Esophagus muscularis mucosa (tissue), 4 donors: ENCODE measurements around a stretch of chr2.

- PRO-cap, result bidirectional peak, plus-strand start at chr2:235263831, minus-strand start at chr2:235263731
- RAMPAGE, long total RNA, 4 experiments, result no peak in any of the 4 experiments
Measured at GRCh38 chr2:235263396-235264160, 230.3 kb upstream of the AGAP1 start.

DNA sequence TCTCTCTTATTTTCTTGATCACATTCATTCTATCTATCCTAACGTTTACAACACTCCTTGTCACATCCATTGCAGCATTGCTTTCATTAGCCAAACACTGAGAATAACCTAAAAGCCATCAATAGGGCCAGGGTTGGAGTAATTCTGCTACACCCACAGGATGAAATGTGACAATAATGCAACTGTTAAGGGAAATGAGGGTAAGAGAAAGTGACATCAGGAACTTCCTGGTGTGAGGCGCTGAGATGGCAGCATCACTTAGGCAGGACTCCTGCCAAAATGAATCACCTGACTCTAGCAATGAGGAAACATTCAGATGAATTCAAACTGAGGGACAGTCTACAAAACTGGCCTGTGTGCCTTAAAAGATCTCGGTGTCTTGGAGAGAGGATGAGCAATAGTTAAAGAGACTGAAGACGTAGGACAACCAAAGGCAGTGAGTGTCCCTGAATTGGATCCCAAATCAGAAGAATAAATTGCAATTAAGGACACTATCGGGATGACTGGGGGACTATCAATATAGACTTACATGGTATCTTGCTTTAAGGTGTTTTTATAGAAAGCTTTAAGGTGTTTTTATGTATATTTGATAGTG, 115.5 kb upstream of the AGAP1 start:
- PRO-cap, result no peak
- RAMPAGE, long total RNA, 4 experiments, result no peak in any of the 4 experiments

GRCh38 chr2:235432588-235433579, 61.0 kb upstream of the AGAP1 start:
- PRO-cap, result unidirectional peak, plus-strand start at chr2:235433487
- RAMPAGE, long total RNA, 4 experiments, result no peak in any of the 4 experiments

DNA sequence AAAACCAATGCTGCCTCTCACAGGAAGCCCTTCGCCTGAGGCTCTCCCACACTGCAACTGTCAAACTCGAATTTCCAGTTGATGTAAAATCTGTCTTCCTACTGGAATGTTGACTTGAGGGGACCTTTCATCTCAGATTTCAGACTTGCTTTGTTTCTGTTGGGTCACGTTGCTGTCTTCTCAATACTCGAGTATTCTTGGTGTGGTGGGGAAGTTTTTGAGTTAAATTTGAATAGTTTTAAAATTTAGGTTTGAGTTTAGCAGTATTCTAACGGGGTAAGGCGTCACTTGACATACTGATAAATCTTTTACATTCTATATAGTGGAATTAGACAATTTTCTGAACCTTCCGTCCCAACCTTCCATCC, 50.8 kb downstream of the AGAP1 start:
- PRO-cap, result no peak
- RAMPAGE, long total RNA, 4 experiments, result no peak in any of the 4 experiments

GRCh38 chr2:235639350-235639923, 145.6 kb downstream of the AGAP1 start:
- PRO-cap, result bidirectional peak, plus-strand start at chr2:235639645, minus-strand start at chr2:235639492
- RAMPAGE, long total RNA, 4 experiments, result no peak in any of the 4 experiments

GRCh38 chr2:235666262-235666532, 172.4 kb downstream of the AGAP1 start:
- PRO-cap, result no peak
- RAMPAGE, long total RNA, 4 experiments, result no peak in any of the 4 experiments

GRCh38 chr2:235679577-235680078, 185.8 kb downstream of the AGAP1 start:
- PRO-cap, result no peak
- RAMPAGE, long total RNA, 4 experiments, result no peak in any of the 4 experiments

GRCh38 chr2:235724676-235725523, 231.1 kb downstream of the AGAP1 start:
- PRO-cap, result no peak
- RAMPAGE, long total RNA, 4 experiments, result no peak in any of the 4 experiments

DNA sequence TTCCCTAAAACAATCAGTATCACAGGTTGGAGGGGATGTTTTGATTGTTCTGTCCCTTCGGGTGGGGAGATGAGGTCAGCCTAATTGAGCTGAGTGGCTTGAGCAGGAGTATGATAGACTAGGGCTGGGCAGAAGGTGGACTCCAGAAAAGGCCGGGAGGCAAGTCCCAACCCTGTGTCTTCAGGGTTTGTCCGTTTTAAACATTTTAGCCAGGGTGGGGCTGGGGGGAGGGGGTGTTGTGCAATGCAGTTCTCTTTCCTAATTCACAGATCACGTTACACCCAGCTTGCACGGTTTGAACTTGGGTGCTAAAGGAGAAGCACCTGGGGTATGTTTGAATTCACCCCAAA, 233.3 kb downstream of the AGAP1 start:
- PRO-cap, result unidirectional peak, minus-strand start at position 171 of the sequence
- RAMPAGE, long total RNA, 4 experiments, result no peak in any of the 4 experiments

- PRO-cap, result no peak
- RAMPAGE, long total RNA, 4 experiments, result no peak in any of the 4 experiments
Measured at GRCh38 chr2:236012047-236012441, 156.1 kb downstream of the GBX2 start.

- PRO-cap, result no peak
- RAMPAGE, long total RNA, 4 experiments, result no peak in any of the 4 experiments
Measured at GRCh38 chr2:236030495-236030884, 137.7 kb downstream of the GBX2 start.

DNA sequence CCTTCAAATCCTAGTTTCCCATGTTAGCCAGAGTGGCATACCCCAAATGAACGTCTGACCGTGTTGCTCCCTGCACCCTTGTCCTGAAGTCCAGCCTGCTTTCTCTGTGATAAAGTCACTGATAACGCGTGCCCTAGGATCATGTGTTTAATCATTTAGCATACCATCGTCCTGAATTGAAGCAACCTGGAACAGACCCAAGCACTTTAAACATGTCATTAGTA, 2.9 kb downstream of the ASB18 start:
- PRO-cap, result no peak
- RAMPAGE, long total RNA, 4 experiments, result no peak in any of the 4 experiments

DNA sequence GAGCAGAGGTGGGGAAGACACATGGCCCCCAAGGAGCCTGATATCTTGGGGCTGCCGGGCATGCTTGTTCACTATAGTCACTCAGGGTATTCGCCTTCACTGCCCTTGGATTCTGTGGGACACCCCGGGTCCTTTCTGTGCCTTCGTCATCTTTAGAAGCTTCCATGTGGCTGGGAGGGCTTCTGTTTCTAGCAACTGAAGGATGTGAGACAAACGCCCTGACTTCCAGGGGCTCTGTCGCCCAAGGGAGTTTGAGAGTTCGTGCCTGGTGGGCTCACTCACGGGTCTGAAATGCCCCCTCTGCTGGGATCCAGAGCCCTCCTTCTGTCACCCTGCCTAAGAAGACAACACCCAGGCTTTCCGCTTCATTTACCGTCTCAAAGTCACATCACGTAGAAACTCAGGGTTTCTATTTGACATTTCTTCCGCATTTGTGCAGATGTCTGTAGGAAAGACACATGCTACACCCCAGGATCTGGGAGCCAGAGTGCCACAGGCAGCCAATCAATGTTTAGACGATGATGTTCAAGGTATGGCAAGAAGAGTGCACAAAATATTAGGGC, 24.5 kb upstream of the ACKR3 start:
- PRO-cap, result no peak
- RAMPAGE, long total RNA, 4 experiments, result no peak in any of the 4 experiments

DNA sequence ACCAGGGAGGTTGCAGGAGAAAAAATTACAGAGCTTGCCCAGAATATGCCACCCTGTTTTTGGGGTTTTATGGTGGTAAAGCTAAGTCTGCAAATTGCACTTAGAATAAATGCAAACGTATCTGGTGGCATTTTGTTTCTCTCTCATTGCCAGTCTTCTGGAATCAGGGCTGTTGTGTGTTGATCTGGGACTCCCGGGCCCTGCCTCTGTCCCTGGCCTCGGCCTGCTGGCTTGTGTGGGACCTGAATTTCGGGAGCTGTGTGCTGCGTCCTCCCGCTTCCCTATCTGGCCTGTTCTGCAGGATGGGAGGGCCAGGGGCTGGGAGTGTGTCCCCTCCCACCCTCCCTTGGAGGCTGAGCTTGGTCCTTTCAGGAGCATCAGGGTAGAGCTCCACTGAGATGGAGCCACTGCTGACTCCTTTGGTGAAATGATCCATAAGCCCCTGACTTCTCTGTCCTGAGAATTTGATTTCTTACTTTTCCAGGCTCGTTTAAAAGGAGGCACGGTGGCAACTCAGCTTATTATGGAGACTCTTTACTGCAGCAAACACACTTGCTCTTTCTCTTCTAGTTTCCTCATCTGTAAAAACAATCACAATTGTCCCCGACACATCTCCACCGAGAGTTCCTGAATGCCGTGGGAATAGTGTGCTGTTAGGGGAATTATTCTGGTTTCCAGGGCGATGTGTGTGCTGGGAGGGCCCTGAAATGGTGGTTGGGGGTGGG, 118.6 kb downstream of the ACKR3 start:
- PRO-cap, result no peak
- RAMPAGE, long total RNA, 4 experiments, result no peak in any of the 4 experiments

GRCh38 chr2:236823020-236823791, 253.6 kb downstream of the ACKR3 start:
- PRO-cap, result no peak
- RAMPAGE, long total RNA, 4 experiments, result no peak in any of the 4 experiments

- PRO-cap, result no peak
- RAMPAGE, long total RNA, 4 experiments, result no peak in any of the 4 experiments
Measured at GRCh38 chr2:236833653-236834159, 252.0 kb upstream of the COPS8 start.

DNA sequence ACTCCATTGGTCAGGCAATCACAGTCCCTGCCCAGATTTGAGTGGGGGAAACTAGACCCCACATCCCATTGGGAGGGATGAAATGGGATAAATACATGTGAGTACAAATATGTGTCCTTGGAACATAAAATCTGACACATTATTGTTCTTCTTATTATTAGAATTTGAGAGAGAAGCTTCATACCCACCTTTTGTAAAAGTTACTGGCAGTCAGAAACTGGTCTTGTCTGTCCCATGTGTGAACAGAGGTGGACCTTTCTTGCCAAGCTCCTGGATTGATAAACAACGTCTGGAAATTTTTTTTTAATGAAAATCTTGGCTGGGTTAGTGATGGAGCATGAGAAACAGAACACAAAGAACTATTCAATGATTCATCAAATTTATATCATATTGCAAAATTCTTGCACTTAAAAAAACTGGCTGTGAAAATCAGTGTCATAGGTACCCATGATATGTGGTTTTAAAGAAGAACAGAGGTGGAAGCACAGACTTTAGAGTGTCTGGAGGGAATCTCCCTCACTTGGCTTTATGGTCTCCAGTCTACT, 57.9 kb downstream of the COPS8 start:
- PRO-cap, result no peak
- RAMPAGE, long total RNA, 4 experiments, result no peak in any of the 4 experiments

- PRO-cap, result bidirectional peak, plus-strand start at chr2:237156716, minus-strand start at chr2:237156562
- RAMPAGE, long total RNA, 4 experiments, result no peak in any of the 4 experiments
Measured at GRCh38 chr2:237156389-237156889, 70.8 kb downstream of the COPS8 start.

DNA sequence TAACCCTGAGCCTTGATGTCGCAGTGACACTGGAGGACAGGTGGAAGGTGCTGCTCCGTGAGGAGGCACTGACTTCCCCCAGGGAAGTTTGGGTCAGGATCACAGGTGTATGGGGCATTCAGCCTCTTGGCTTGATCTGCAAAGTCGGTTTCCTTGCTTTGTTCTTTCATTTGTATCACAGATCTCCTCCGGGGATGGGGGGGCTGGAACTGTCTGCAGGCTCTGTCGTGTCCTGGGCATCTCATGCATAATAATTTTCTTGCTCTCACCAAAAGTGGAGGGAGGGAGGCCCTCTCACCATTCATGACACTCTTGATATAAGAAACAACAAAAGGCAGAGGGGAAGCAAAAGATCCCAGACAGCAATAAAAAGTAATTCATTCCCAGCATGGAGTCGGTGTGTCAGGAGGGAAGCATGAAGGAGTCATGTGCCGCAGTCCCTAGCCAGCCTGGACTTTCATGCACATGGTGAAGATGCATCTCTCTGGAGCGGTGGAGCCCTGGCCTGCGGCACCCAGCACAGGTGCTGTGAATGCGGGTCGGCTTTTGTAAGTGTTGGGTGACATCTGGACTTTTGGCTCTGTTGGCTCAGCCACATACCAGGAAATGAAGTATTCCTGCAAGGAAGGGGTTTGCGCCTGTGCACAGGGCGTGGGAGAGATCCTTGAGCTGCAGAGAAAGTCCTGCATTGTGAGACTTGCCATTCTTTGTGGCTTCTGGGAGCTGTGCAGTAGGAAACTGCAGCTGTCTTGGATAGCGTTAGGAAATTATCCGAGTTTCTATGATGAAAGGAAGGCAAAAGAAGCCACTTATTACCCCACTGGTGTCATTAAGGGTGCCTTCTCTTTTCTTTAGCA, 119.3 kb downstream of the COPS8 start:
- PRO-cap, result no peak
- RAMPAGE, long total RNA, 4 experiments, result no peak in any of the 4 experiments

- PRO-cap, result no peak
- RAMPAGE, long total RNA, 4 experiments, result no peak in any of the 4 experiments
Measured at GRCh38 chr2:237267851-237268598, 145.9 kb downstream of the COL6A3 start.